ENCODE measurements around a stretch of chr6.

DNA sequence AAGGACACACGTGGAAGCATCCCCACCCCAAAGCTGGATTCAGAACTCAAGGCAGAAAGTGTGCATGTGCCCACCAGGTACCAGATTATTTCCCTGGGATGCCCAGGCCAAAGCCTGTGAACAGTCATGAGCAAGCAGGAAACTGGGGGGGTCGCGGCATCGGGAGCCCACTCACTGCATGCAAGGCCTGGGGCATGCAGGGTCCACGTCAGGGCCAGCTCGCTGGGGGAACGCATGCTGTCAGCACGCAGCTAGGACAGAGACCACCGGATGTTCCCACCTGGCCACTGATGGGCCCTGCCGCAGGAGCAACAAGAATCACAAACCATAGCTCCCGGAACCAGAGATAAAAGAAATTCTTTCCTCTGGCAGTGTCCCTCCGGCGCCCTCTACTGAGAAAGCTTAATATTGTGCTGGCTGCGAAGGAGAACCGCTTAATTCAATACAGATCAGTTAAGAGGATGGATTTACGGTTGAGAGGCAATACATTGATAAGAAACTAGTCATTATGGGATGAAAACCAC, 32.7 kb downstream of the C6orf15 start:
- PRO-cap, result no peak

DNA sequence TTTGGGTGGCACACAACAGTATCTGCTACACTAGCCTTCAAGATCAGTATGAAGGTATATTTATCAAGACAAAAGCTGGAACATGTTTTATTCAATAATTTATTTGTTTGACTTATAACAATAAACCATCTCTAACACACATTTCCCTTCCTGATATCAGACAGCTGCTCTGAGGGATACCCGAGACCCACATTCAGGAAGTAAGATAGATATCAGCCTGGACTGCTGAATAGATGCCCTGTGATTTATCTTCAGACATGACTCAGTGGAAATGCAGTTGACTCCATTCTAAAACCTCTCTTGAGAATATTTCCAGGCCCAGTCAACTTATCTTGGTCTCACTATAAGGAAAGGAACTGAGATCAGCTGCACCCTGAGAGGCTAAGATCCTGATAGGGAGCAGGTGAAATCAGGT, 25.7 kb downstream of the C6orf15 start:
- PRO-cap, result no peak

DNA sequence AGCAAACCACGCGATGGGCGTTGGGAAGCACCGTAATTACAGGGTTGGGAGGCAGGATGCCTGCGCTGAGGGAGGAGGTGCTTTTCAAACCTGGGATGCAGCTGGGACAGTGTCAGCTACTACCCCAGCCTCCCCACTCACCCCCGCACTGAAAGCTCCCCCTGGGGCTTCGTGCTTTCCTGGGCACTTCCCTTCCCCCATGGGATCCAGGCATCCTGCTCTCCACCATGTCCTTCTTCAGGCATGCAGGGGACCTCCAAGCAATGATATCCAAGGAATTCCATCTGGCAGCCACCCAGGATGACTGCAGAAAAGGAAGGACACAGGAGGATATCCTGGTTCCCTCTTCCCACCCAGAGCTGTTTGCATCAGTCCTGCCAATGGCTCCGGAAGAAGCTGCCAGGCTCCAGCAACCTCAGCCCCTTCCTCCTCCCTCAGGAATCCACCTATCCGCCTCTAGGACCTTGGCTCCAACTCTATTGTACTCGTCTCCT, 581 bp upstream of the PSORS1C2 start:
- PRO-cap, result no peak

DNA sequence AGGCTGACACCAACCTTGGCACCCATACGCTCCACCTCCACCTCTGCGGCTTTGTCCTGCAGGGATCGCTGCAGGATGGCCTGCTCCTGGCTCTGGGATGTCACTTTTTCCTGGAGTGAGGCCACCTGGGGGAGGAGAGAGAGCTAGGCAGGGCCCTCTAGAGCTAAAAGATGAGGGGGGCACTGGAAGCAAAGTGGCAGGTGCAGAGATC, 9.1 kb downstream of the CCHCR1 start:
- PRO-cap, result unidirectional peak, plus-strand start at position 106 of the sequence

DNA sequence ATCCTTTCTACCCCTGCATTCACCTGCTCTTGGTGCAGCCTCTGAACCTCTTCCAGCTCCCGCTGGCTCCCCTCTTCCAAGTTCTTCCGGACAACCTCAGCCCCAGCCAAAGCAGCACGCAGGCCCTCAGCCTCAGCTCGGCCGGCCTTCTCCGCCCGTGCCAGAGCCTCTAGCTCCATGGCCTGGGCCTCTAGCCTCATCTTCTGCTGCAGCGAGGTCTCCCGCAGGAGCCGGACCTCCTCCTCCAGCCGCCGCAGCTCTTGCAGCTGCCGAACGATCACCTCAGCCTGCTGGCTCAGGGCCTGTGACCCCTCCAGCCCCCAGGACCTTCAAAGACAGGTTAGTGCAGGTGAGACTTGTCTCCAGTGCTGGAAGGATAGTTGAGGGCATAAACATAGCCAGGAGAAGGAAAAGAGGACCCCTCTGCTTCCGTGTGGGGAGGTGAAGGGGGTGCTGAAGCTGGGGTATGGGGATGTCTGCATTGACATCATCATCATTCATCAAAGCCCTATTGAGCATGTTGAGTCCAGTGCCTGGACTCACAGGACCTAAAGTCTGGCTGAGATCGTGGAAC, 3.0 kb downstream of the CCHCR1 start:
- PRO-cap, result no peak

GRCh38 chr6:31198301-31198588, 27.8 kb upstream of the POU5F1 start:
- PRO-cap, result no peak

DNA sequence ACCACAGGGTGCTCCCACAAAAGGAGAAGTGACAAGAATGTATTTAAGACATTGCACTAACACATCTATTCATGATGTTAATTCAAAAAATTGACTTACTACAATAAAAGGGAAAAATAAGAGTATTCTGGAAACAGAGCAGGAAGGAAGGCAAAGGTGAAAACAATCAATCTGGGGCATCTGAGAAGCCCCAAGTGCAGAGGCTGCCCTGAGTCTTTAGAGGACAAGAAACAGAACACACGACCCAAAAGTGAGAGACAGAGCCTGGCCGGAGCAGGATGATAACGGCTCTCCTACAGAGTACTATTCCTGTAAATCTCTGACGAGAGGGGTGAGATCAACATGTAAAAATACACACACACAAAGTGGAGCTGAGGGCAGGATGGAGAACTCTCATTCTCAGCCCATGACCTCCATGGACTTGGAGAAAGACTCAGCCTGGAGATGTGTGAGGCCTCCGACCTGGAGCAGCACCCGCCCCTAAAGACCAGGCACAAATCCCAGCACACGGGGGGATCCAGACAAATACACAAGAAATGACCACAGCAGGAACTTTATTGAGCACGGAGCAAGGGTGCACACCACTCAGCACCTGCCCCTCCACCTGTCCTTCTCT, 42.4 kb downstream of the HLA-C start:
- PRO-cap, result no peak

- PRO-cap, result no peak
These were observed 5.8 kb downstream of the HLA-C start for GRCh38 chr6:31265961-31266576.

DNA sequence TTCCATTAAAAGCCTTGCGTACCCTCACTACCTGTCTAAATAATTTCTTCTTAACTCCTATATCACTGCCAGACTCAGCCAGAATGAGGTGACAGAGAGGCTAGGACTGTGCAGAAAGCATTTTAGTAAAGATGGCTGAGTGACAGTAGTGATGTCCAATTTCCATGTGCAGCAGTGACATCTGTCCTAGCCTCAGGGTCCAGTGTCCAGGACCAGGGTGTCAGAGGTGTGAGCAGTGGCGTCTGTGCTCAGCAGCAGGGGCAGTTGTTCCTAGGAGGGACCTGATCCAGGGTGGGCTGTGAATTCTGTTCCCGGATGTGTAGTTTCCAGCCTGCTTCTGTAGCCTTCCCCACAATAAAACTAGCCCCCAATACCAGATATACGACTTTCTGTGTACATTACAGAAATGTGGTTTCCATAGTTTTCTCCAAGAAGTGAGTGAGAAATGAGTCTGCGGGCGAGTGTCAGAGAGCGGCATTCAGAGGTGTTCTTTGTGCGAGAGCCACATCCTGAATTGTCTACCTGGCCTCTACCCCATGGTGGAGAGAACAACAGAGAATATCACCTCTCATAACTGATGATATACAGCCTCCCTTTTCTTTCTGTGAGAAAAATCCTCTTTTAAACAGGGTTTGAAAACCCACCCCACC, 5.9 kb downstream of the HLA-B start:
- PRO-cap, result no peak

DNA sequence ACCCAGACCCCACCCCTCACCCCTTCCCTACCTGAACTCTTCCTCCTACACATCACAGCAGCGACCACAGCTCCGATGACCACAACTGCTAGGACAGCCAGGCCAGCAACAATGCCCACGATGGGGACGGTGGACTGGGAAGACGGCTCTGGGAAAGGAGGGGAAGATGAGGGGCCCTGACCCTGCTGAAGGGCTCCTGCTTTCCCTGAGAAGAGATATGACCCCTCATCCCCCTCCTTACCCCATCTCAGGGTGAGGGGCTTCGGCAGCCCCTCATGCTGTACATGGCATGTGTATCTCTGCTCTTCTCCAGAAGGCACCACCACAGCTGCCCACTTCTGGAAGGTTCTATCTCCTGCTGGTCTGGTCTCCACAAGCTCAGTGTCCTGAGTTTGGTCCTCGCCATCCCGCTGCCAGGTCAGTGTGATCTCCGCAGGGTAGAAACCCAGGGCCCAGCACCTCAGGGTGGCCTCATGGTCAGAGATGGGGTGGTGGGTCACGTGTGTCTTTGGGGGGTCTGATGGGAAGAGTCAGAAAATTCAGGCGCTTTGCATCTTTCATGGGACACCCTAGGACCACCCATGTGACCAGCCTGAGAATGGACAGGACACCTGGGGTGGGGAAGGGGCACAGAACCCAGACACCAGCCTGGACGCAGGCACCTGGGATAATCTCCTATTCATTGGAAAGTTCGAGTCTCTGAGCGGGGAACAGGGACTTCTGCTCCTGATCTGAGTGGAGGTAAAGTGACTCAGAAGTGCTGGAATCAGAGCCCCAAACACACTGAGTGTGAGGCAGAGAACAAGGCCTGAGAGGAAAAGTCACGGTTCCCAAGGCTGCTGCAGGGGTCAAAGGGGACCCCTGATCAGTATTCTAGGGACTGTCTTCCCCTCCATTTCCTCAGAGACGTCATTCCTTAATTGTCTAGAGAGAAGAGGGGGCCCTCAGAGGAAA, 1.6 kb downstream of the HLA-B start:
- PRO-cap, result no peak

DNA sequence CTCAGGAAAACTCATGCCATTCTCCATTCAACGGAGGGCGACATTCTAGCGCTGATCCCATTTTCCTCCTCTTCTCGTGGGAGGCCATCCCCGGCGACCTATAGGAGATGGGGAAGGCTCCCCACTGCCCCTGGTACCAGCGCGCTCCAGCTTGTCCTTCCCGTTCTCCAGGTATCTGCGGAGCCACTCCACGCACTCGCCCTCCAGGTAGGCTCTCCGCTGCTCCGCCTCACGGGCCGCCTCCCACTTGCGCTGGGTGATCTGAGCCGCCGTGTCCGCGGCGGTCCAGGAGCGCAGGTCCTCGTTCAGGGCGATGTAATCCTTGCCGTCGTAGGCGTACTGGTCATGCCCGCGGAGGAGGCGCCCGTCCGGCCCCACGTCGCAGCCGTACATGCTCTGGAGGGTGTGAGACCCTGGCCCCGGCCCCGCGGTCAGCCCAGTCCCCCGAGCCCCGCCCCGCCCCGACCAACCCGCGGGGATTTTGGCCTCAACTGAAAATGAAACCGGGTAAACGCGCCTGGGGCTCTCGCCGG, 883 bp downstream of the HLA-B start:
- PRO-cap, result bidirectional peak, plus-strand start at position 259 of the sequence, minus-strand start at position 159 of the sequence; bidirectional peak, plus-strand start at position 510 of the sequence, minus-strand start at position 493 of the sequence

GRCh38 chr6:31404724-31405196, 1.4 kb downstream of the MICA start:
- PRO-cap, result no peak

- PRO-cap, result unidirectional peak, plus-strand start at chr6:31416707
These were observed 13.1 kb downstream of the MICA start for GRCh38 chr6:31416417-31417018.

DNA sequence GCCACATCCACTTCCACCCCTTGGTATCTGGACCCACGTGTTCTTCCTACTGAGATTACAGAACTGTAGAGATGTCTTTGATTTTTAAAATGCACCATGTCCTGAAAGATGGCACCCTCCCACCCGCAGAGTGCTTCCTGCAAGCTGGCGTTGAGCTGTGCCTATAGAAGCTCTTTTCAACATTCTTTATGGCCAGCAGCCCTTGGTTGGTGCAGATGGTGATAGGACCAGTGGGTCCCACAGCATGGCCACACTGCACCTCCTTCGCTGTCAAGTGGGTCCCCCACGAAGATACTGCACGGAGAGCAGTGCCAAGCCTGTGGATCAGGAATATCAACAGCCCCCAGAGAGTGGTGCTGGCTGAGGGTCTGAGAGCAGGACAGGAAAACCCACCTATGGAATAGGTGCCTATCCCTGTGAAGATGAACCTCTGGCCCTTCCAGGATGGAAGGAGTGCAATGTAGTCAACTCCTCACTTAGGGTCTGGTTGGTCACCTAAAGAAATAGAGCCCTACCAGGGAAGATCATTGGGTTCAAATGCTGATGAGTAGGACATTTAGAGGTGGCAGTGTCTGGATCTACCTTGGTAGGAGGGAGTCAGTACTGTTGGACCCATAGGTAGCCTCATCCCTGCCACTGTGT, 33.7 kb upstream of the MICB start:
- PRO-cap, result no peak

DNA sequence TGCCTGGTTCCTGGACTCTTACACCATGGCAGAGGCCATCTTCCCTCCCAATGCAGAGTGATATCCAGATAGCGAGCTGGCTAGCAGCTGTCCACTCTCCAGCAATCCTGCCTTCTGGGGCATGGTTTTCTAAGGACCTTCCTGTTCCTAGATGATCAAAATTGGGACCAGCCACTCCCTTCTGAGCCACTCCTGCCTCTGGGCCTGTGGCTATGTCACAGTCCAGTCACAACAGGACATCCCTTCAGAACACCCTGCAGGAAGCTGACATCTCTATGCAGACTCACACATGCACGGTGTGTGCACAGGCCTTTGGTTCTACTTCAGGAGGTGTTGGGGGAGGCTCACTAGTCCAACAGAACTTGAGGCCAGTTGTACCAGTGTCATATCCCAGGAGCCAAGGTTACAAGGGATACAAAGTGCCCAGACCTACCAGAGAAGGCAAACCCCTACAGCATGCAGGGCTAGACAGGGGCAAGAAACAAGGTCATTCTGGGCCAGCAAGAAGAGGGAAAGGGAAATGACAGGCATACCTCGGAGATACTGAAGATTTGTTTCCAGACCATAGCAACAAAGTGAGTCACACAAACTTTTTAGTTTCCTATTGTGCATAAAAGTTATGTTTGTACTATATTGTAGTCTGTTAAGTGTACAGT, 2.7 kb upstream of the MCCD1 start:
- PRO-cap, result no peak

DNA sequence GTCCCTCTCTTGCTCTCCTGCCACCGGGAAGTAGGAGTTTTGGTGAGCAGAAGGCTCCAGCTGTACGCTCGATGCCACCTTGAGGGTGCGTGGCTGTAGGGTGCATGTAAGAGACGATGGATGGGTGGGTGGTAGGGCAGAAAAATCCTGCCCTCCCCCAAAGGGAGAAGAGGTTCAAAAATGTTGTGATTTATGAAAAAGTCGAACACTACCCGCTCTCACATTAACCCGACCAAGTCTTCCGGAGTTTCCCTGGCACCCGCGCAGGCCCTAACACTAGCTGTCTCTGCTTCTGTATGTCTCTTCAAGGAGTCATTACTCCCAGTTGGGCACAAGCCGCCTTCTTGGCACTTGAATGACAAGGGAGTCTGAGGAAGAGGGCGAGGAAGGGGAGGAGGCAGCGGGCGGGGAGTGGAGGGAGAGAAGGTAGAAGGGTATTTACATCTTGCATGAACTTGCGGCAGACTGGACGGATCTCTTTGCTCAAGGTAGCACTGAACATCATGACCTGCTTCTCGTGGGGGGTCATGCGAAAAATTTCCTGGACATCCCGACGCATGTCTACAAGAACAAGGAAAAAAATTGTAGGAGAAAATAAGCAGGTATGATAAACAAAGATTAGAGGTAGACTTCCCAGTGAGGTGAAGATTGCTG, 6.3 kb downstream of the MCCD1 start:
- PRO-cap, result no peak

DNA sequence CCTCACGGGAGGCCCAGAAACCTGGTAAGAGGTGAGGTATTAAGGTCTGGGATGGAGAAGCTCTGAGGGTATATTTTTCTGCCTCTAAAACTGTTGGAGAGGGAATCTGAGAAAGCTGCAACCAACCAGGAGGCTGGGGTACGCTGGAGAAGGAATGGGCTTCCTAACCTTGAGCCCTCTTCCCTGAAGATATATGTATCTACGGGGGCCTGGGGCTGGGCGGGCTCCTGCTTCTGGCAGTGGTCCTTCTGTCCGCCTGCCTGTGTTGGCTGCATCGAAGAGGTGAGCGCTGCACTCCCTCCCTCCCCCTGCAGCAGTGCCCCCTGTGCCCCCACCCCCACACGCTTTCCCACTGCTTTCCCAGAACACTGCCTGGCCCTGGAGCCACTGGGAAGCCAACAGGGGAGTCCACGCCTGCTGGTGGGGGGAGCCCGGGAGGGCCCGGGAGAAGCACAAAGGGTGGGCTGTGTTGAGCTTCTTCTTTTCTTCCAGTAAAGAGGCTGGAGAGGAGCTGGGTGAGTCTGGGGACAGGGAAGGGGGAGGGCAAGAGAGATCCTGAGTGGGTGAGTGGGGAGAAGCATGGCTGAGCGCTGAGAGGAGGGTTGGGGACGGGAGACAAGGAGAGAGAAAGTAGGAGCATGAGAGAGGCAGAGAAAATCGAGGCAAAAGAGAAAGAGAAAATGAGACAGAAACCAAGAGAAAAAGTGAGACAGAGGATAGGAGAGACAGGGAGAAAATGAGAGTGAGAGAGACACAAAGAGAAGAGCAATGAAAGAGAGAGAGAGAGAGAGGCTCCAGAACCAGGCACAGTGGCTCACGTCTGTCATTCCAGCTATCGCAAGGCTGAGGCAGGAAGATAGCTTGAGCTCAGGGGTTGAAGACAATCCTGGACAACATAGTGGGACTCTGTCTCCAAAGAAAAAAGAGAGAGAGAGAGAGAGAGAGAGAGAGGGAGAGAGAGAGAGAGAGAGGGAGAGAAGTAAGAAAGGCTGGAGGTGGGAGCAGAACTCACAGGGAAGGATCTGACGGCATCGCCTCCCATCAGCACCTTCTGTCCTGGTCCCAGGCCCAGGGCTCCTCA, 1.7 kb downstream of the LST1 start:
- PRO-cap, result no peak

GRCh38 chr6:31615496-31616242, 635 bp downstream of the AIF1 start:
- PRO-cap, result no peak

GRCh38 chr6:31626245-31627091, 6.0 kb downstream of the PRRC2A start:
- PRO-cap, result no peak

DNA sequence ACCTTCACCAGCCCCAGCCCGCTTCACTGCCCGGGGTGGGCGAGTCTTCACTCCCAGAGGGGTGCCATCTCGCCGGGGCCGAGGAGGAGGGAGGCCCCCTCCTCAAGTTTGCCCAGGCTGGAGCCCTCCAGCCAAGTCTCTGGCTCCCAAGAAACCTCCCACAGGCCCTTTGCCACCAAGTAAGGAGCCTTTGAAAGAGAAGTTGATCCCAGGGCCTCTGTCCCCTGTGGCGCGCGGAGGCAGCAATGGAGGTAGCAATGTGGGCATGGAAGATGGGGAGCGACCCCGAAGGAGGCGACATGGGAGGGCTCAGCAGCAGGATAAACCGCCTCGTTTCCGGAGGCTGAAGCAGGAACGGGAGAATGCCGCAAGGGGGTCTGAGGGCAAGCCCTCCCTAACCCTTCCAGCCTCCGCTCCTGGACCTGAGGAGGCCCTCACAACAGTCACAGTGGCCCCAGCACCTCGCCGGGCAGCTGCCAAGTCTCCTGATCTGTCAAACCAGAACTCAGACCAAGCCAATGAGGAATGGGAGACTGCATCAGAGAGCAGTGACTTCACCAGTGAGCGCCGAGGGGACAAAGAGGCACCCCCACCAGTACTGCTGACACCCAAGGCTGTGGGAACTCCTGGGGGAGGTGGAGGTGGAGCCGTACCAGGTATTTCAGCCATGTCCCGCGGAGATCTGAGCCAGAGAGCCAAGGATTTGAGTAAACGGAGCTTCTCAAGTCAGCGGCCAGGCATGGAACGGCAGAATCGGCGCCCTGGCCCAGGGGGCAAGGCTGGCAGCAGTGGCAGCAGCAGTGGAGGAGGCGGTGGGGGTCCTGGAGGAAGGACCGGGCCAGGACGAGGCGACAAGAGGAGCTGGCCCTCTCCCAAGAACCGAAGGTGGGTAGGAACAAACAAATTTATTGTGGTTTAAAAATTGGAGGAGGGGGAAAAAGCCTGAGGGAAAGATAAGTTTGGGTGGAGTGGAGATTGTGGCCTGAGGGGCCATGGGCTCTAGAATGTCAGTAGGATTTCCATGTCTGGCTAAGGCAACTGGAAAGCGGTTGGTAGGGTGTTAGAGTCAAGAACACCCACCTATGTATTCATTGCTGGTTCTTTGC, 11.9 kb downstream of the PRRC2A start:
- PRO-cap, result no peak

Measured in rectum (tissue), 1 donor.